Neural crest cell (in vitro differentiated cells): ENCODE measurements around the genes RD3L, KIF26A and C14orf180.

- PRO-cap: no peak
These were observed 20.2 kb upstream of the PPP1R13B start for GRCh38 chr14:103867247-103868383.

GRCh38 chr14:103942258-103942887 lies at the start of gene RD3L:
Gene RD3L (minus strand): TSS chr14:103942529.
- PRO-cap: no peak

- PRO-cap: no peak
These were observed 23.6 kb upstream of the KIF26A start for GRCh38 chr14:104114664-104115225.

DNA sequence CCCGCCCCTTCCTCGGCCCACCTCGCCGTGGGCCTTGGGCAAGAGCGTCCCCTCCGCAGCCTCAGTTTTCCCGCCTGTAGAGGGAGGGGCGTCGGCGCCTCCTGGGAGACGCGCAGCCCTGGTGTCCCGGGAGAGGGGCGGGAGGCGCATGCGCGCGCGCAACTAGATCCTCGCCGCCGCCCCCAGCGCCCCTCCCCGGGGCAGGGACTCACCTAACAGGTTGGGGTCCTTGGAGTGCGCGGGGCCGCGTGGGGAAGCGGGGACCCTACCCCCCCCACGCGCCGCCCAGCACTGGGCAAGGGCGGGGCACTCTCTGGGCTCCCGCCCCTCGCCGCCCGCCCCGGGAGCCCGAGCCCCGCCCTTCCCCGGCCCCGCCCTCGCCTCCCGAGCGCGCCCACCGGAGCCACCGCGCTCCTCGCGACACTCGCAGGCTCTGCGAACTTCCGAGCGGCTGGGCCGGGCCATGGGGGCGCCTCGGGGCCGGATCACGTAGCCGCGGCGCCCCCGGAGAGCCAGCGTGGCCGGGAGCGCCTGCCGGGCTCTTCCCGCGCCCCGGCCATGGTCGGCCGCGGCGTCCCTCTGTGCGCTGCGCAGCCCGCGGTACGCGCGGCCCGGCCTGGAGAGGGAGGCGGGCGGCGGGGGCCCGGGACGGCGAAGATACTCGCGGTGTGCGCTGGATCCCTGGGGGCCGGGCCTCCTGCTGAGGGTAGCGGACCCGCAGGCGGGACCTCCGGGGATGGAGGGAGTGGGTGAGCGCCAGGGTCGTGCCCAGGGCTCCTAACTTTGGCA lies at the start of gene KIF26A:
KIF26A (plus strand) TSS at position 423 of the 789 bp plus-strand sequence.
- PRO-cap: bidirectional peak, plus-strand start at position 423 of the sequence, minus-strand start at position 78 of the sequence

DNA sequence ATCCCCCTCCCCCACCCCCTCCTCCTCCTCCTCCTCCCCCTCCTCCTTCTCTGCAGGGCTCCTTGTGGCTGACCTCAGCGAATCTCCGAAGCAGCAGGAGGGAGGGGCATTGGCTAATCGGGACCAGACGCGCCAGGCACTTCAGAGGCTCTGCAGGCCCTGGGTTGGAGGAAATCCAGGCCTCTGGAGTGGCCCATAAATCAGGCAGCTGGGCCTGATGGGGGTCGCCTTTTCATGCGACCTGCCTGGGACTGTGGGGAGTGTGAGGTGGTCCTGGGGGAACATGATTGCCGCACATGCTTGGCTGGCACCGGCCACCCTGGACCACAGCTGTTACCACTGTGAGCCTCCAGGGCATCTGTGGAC lies 11.8 kb downstream of the KIF26A start:
- PRO-cap: no peak

- PRO-cap: no peak
These were observed 143.3 kb downstream of the KIF26A start for GRCh38 chr14:104281501-104282261.

- PRO-cap: bidirectional peak, plus-strand start at chr14:104342292, minus-strand start at chr14:104342069
These were observed 203.5 kb downstream of the KIF26A start for GRCh38 chr14:104341836-104342420.

DNA sequence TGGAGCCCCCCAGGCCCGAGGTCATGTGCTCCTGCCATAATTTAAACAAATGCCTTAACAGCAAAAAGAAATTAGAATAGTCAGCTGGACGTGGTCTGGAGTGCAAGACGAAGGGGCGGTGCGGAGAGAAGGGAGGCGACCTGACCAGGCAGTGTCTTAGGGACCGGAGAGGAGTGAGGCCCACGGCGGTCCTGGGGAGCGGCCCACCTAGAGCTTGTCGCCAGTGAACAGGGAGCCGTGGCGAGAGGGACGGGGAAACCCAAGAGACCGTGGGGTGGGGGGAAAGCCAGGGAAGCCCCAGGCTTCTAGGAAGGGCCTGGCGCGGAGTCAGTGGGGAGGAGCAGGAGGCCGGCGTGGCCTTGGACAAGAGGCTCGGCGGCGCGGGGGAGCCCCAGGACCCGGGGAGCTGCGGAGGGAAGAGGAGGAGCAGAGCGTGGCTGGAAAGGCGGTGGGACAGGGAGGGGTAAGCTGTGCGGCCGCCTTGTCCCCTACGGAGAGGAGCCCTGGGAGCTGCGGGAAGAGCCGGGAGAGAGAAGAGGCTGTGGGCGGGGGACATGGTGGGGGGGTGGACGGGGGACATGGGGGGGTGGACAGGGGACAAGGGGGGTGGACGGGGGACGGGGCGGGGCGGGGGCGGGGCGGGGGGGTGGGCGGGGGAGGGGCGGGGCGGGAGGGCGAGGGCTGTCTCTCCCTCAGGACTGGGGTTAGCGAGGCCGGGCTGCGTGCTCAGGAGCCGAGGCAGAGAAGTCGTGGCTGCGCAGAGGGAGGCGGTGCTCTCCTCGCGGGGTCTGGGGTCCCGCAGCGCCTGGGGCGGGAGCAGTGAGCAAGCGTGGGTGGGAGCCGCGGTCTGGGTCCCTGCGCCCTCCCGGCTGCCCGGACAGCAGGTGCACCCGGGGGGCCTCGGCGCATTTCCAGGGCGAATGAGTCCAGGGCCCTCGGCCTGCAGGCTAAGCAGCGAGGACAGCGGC lies 118.3 kb upstream of the C14orf180 start:
- PRO-cap: bidirectional peak, plus-strand start at position 741 of the sequence, minus-strand start at position 416 of the sequence

DNA sequence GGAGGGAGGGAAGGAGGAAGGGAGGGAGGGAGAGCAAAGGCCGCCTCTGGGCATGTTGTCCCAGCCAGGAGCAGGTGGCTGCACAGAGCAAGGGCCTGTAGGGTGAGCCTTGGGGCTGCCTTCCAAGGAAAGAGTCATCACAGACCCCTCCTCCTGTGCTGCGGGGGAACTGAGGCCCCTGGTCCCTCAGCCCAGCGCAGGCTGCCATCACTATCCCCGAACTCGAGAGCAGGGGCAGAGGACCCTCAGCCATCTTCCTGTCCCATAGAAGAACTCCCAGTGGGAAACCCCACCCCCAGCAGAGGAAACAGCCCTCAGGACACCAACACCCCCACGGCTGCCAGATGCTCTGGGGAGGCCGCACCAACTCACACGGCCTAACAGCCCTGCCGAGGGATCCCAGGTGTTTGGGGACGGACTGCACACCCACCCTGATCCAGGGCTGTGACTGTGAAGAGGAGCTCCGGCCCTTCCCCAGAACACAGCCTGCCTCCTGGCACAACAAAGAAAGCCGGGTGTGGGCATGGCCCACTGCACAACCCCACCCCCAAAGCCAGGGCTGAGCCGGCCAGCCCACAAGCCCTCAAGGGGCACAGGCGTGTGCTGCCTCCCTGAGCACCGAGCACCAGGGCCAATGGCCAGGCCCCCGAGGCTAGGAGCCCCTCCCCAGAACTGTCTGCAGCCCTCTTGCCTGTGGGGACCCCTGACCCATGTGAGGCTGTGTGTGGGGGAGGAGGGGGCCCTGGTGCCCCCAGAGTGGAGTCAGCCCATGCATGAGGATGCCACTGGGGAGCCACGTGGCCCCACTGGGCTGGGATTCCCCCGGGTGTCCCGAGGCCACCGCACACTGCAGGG lies 16.3 kb upstream of the C14orf180 start:
- PRO-cap: no peak

DNA sequence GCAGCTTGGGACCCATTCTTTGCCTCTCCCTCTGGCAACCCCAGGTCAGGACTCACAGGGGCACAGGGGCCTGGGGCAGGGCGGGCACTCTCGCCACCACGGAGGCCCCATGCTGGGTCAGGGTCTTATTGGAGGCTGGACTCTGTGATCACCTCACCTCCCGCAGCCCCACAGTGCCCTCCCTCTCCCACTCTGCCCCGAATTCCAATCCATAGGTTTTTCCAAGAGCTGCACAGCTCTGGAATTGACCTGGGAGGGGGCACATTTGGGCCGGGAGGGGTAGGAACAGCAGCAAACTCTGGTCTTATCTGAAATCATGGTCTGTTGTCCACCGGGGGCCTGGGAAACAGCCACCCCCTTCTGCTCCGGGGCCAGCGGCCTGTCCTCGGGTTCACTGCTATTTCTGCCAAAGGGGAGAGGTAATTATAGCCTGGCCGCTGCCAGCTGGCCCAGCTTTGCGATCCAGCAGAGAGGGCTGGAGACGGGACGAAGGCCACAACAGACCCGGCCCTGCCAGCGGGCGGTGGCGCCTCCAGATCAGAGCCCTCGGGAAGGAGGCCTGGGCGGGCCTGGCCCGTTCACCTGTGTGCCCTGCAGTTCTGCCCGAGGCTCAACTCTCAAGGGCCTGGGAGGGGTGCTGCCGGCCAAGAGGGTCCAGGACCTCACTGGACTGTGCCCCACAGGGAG lies at the start of gene C14orf180:
C14orf180 (plus strand) TSS at position 496 of the 687 bp plus-strand sequence.
- PRO-cap: no peak

GRCh38 chr14:104656303-104656716 lies 33.1 kb upstream of the INF2 start:
- PRO-cap: no peak

DNA sequence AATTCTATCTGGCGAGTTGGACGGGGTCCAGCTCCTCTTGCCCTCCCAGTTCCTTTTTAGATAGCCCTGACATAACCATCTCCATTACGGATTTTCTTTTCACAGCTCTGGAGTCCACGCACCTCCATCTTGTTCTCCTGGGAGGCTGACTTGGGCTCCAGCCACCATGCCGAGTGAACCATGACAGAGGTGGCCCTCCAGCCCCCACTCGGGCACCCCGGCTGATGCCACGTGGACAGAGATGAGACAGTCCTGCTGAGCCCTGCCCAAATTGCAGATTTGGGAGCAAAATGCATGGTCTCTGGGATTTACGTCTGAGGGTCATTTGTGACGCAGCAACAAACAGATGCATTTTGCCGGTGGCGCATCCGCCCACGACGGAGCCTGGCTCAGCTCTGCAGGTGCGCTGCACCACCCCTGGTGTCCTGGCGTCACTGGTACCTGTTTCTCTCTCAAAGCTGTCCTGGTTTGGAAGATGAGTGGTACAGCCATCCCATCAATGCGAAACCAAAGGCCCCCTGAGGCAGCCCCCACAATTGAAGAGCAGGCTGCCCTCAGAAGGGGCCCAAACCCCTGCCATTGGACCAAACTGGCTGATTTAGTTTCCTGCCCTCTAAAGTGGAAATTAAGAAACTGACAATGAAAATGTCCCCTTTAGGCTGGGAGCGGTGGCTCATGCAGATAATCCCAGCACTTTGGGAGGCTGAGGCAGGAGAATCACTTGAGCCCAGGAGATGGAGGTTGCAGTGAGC lies 31.0 kb upstream of the INF2 start:
- PRO-cap: no peak

GRCh38 chr14:104680857-104681663 lies 8.4 kb upstream of the INF2 start:
- PRO-cap: no peak

- PRO-cap: no peak
These were observed 16.5 kb downstream of the INF2 start for GRCh38 chr14:104705823-104706397.

DNA sequence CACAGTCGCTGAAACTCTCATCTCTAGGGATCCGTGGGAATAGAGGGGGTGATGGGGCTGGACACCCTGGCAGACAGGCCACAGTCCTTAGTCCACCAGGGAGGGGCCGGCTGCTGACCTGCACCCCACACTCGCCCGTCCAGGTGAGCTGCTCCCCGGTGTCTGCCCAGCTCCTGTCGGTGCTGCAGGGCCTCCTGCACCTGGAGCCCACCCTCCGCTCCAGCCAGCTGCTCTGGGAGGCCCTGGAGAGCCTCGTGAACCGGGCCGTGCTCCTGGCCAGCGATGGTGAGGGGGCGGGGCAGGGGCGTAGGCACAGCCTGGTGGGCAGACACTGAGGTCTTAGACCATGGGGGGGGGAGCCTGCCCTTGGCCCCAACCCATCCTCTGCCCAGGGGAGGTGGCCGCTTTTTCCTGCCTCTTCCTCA lies 17.2 kb upstream of the ADSS1 start:
- PRO-cap: no peak

- PRO-cap: no peak
These were observed 535 bp upstream of the ADSS1 start for GRCh38 chr14:104723520-104723868.

GRCh38 chr14:104750763-104751098 lies 2.2 kb upstream of the SIVA1 start:
- PRO-cap: no peak

DNA sequence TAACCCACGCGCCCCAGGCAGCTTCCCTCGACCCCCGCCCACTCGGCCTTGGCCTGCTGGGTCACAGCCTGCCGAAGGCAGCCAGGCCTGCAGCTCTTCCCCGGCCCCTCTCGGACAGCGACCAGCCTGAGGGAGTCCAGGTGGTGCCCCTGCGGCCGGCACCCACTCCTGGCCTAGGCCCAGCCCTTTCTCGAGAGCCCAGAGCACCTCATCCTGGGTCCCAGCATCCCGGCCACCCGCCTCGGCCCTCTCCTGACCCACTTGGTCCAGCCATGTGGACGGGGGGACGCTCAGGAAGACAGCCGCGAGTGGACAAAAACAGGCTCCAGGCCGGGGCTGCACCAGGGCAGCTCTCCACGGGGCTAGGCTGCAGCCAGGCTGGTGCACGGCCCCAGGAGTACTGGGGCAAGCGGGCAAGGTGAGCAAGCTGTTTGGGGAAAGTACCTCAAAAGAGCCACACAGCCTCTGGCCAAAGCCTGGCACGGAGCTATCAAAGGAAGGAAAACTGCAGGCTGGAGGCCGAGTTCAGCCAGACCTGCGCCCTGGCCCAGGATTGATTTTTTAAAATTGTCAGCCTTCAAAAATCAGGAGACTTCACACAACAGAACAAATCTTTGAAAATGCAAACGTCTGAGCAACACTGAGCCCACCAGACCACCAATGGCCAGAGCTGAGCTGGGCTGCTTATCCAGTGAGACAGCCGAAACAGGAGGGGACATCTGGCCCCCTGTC lies 6.4 kb downstream of the AKT1 start:
- PRO-cap: no peak

- PRO-cap: no peak
These were observed 4.4 kb downstream of the ZBTB42 start for GRCh38 chr14:104804967-104806126.

DNA sequence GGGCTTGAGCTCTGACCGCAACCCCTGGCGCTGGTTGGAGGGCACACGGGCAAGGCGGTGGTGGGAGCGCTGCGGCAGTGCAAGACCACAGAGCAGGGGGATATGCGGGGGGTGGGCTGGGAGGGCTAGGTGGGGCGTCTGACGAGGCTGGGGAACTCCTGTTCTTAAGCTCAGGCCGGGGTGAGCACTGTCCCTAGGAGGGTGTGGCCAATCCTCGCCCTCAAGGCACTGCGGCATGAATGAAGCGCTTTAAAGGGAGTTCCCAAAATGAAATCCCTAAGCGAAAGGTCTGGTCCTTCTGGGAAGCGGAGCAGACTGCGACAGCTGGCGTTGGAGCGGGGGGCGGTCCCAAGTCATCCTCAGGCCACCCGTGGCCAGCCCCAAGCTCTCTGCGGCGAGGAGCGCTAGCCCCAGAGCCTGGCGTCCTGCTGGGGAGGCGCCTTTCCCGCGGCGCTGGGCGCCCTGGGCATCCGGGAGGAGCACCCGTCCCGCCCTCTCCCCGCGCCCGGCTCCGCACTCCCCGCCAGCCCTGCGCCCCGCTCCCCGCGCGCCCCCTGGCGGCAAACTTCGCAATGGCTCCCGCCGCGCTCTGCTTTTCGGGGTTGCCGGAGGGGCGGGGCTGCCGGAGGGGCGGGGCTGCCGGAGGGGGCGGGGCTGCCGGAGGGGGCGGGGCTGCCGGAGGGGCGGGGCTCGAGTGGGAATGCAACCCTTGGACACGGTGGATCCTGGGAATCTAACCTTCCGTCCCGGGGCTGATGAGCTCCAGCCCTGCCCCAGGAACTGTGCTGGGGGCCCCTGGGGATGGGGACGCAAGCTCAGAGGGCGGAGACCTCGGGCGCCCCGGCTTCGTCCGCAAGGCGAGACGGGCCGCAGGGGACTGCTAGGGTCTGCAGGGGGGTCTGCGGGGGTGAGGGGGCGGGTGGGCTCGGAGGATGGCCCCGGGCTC lies 25.4 kb downstream of the ZBTB42 start:
- PRO-cap: bidirectional peak, plus-strand start at position 731 of the sequence, minus-strand start at position 507 of the sequence